Measurements from ENCODE around the genes SLC25A45 and OVOL1.

DNA sequence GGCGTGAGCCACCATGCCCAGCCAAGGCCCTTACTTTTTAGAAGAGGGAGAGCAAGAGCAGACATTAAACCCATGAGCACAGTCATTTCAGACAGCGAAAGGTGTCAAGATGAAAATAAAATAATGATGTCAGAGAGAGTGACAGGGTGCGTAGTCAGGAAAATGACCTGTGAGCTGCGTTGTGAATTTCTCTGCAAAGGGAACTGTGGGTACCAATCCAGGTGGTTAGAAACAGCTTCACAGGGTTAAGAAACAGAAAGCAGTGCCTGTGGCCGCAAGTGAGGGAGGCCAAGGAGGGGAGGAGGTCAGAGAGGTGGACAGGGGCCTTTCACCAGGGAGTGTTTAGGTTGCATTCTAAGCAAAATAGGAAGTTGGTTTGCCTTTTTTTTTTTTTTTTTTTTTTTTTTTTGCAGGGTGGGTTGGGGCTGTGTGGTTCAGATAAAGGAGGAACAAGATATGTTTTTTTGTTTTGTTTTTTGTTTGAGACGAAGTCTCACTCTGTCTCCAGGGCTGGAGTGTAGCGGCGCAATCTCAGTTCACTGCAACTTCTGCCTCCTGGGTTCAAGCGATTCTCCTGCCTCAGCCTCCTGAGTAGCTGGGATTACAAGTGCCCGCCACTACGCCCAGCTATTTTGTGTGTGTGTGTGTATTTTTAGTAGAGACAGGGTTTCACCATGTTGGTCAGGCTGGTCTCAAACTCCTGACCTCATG is 7.9 kb downstream of the TIGD3 start:
- RAMPAGE, long total RNA = no peak
- RRBS = no CpG with 5 or more reads among the region's 11 CpGs

DNA sequence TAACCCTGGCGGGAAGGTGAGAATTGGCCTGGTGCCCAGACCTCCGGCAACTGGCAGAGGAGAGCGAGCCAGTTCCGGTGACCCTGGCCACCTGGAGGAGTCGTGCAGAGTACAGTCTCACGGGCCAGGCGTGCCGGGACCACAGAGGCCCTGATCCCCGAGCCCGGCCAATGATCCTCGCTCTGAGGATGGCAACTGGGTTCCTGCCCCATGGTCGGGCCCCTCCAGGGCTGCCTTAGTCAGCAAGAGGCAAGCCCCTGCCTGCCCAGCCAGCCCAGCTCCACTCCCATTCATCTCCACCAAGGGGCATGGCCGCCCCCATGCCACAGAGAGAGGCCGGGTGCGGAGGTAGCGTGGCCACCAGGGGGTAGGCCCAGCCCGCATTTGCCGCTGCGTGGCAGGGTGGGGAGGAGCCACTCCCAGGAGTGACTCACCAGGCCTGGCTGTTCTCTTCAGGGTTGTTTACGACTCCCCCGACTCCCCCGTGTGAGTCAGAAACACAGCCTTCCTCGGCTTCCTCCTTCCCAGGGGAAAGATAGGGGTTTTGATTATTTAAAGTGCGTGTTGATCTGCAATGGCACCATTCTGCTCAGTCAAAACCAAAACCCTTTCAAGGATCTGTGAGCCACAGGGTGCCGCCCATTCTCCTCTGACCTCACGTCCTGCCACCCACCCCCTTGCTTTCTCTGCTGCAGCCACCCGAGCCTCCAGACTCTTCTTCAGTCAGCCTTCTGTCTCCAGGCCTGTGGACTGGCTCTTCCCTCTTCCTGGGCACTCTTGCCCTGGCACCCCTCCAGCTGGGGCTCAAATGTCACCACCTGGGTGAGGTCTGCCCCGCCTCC is at the start of gene SLC25A45:
Gene SLC25A45 (minus strand): TSS at position 595 of the 842 bp plus-strand sequence.
- RAMPAGE, long total RNA = no peak
- RRBS = 2% methylated on average over 5 of the region's 28 CpGs

- RAMPAGE, long total RNA = no peak
- RRBS = 75% methylated on average over 9 of the region's 28 CpGs
Observed at GRCh38 chr11:65411038-65411779, 24.8 kb downstream of the FRMD8 start.

DNA sequence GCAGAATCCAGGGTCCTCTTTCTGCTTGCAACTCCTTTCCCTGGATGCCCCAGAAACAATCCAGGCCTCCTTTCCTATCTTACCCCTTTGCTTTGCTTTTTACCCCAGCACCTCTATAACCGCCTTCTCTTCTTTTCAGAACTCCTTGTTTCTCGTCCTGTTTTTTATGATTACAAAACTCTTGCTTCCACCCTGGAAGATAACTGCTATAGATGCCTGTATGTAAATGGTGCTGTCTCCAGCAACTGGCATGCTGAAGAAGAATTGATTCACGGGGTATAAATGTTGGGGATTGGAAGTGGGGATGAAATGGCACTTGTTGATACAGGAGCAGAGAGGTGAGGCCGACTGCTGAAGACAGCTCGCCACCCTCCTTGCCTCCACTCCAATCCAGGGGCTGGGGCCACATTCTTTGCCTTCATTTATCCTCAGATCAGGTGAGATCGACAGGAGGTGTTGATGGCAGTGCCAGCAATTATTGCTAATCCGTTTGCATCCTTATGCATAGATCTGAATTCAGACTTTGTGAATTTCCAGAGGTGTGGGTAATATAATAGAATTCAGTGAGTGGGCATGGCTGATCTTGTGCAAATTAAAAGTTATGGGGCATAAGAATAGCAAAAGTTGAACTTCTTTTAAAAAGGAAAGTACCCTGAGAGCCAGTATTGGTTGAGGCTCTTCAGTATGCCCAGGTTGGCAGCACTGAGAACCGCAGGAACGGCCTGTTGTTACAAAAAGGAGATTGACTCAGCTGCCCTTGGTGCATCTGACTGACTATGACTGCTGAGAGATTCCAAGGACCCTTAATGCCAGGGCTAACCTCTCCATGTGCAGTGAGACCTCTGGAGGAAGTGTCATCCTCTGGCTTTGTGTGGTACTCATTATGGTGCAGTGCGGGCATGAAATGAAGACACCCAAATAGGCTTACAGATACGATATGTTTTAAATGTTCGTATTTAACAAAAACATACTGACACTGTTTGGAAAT is 41.5 kb downstream of the FRMD8 start:
- RAMPAGE, long total RNA = no peak
- RRBS = no CpG with 5 or more reads among the region's 12 CpGs

GRCh38 chr11:65436651-65436915 is 50.1 kb downstream of the FRMD8 start:
- RAMPAGE, long total RNA = no peak
- RRBS = no CpG with 5 or more reads among the region's 3 CpGs

DNA sequence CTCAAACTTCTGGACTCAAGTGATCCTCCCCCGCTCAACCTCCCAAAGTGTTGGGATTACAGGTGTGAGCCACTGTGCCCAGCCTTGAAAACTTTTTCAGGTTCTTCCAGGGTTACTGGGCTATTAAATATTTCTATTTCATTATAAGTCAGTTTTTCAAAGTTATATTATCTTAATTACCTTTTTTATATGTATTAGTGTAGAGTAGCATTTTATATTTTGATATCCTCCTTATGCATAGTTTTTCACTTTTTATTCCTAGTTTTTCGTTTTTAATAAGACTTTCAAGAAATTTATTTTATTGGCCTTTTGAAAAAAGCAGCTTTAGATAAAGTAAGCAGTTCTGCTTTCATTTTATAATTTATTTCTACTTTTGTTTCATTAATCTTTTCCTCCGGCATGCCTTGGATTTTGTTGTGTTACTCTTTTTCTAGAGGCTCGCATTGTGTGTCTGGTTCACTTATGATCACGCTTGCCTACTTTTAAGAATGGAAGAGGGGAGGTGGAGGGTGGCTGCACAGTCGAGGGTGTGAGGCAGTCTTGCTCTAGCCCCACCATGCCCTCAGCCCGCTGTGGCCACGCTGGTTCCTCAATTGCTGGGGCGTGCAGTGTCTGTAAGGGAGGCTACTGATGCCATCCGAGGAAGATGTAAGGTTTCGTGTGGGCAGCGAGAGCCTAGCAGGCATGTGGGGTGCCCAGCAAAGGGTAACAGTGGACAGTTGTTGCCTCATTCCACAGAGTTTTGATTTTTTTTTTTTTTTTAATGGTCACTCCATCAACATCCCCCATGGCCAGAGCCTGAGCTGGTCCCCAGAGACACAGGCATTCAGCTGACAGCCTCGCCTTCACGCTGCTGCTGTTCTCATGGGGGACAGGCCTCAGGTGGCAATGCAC is 55.2 kb downstream of the FRMD8 start:
- RAMPAGE, long total RNA = no peak
- RRBS = no CpG with 5 or more reads among the region's 14 CpGs

- RAMPAGE, long total RNA = no peak
- RRBS = no CpG with 5 or more reads among the region's 11 CpGs
Observed at GRCh38 chr11:65446195-65447148, 60.0 kb downstream of the FRMD8 start.

GRCh38 chr11:65506981-65507513 is 17.8 kb upstream of the SCYL1 start:
- RAMPAGE, long total RNA = no peak
- RRBS = no CpG with 5 or more reads among the region's 5 CpGs

GRCh38 chr11:65510756-65511167 is 14.1 kb upstream of the SCYL1 start:
- RAMPAGE, long total RNA = no peak
- RRBS = no CpG with 5 or more reads among the region's 5 CpGs

DNA sequence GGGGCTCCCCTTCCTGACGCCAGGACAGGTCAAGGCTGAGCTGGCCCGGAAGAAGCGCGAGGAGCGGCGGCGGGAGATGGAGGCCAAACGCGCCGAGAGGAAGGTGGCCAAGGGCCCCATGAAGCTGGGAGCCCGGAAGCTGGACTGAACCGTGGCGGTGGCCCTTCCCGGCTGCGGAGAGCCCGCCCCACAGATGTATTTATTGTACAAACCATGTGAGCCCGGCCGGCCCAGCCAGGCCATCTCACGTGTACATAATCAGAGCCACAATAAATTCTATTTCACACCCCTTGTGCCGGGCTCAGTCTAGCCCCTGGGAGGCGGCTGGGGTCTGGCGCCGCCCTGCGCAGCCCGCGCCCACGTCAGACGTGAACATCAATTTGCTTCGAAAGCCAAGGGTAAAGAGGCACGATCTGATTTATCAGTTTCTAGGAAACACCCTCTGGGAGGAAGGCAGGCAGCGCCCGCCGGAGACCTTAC is 13.6 kb downstream of the SCYL1 start:
- RAMPAGE, long total RNA = no peak
- RRBS = 87% methylated on average over 12 of the region's 33 CpGs

DNA sequence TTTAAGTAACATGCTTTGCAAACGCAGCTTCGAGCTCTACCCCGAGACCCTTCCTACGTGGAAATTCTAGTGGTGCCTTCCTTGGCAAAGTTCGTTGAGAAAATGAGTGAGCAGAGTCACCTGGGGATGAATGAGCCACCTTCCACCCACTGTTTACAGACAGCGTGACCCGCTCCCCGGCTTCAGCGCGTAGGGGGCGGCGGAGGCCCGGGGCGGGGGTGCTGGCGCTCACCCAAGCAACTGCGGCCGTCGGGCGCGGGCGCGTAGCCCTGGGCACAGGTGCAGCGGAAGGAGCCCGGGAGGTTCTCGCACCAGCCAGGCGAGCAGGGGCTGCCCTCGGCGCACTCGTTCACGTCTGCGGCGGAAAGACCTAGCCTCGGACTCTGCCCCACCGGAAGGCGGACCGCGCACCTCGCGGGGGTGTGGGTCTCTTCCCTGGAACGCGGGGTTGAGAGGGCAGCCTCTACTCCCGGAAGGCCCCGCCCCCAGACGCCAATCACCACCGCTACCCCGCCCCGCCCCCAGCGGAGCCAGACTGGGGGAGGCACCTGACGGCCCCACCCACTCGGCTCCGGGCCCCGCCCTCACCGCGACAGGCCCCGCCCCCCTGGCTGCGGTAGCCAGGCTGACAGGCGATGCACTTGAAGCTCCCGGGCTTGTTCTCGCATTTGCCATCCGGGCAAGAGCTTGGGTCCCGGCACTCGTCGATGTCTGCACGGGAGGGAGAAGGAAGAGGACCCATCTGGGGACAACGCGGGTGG is 11.8 kb downstream of the LTBP3 start:
- RAMPAGE, long total RNA = no peak
- RRBS = 54% methylated on average over 33 of the region's 66 CpGs

- RAMPAGE, long total RNA = no peak
- RRBS = no CpG with 5 or more reads among the region's 8 CpGs
Observed at GRCh38 chr11:65555423-65556245, 2.5 kb downstream of the LTBP3 start.

DNA sequence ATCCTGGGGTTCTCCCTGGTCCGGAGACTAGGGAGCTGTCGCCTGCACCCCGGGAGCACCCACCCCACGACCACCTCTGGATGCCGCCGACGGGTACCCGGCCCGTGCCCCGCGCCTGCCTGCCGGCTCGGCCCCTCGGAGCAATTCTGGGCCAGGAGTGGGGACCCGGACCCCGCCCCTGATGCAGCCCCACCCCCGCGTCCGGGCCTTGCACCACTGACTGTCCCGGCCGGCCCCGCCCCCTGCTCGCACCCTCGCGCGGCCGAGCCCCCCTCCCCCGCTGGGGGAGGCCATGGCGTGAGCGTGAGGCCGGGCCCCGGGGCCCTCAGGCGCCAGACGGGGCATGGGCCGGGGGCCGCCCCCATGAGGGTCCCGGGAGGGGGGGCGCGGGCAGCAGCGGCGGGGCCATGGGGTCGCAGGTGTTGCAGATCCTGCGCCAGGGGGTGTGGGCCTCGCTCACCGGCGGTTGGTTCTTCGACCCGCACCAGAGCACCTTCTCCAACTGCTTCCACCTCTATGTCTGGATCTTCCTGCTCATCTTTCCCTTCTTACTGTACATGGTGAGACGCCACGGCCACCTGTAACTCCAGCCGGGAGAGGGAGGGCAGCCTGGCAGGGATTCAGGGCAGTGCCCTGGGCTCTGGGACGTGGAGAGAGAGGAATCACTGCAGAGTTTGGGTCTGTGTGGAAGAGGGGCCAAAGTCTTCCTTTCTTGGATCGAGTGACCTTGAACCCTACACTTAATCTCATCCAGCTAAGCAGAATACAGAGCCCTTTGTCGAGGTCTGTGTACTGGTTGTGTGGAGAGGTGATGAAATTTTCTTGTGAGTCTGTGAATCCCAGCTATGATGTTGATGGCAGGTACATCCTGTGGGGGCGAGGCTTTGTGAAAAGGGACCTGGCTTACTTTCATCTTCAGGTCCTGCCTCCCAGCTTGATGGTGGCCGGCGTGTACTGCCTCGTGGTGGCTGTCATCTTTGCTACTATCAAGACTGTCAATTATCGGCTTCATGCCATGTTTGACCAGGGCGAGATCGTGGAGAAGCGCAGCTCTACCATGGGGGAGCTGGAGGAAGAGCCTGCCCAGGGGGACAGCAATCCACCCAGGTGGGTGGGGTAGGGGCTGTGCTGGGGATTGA is 698 bp downstream of the PCNX3 start:
- RAMPAGE, long total RNA = no peak
- RRBS = 1% methylated on average over 23 of the region's 62 CpGs

DNA sequence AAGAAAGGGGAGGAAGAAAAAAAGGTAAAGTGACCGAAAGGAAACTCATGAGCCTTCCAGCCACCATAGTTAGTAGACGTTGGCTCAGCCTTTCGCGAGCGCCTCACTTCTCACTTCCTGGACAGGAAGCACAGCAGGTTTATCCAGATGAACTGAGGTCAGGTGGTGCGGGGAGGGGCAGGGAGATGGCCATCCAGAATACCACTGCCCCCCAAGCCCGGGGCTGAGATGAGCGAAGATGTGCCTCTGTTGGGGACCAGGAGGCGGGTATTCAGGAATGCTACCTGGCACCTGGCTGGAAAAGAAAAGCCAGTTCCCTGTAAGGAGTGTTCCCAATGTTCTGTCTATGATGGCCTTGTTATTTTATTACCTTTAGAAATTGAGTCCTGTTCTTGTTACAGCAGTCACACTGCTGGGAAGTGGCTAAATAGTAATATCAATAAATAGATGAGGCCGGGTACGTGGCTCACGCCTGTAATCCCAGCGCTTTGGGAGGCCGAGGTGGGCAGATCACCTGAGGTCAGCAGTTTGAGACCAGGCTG is 19.5 kb upstream of the KAT5 start:
- RAMPAGE, long total RNA = no peak
- RRBS = no CpG with 5 or more reads among the region's 14 CpGs

DNA sequence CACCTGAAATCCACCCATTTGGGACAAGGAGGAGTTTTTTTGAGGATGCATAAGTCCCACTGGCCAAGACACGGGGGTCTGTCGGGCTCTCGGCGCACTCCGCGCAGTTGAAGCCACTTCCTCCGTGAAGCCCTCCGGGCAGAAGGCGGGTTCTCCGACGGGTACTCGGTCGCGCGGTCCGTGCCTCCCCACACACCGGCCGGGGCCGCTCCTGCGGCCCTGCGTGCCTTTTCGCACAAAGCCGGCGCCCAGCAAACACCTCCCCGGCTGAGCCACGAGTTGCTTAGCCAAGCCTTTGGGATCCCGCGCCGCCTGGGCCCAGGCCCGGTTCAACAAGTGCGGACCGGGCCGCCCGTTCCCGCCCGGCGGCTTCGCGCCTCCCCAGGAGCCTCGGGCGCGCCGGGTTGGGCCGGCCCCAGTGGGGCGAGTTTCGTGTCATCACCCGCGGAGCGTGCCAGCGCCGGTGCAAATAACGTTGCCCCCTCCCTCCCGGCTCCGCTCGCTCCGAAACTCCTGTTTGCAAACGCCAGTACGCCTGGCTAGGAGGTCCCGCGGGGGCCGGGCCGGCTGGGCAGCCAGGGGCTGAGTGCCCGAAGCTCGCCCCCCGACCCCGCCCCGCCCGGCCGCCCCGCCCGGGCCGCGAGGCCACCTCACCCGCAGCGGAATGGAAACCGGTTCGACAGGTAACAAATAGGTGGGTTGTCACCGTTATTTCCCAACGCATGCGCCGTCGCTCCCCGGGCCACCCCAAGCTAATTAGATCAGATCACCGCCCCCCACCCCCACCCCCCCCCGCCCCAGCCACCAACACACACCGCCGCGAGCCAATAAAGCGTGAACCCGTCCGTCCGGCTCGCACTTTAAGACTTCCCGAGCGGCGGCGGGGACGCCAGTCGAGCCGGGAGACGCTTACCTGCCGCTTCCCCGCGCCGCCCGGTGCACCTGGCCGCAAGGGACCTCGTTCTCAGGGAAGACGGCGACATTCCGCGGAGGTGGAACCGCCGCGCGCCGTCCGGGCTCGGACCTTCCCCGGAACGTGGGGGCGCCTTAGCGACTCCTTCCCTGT is at the start of gene OVOL1:
Gene OVOL1 (plus strand): TSS at position 856 of the 1,066 bp plus-strand sequence.
- RAMPAGE, long total RNA = no peak
- RRBS = 2% methylated on average over 89 of the region's 123 CpGs

DNA sequence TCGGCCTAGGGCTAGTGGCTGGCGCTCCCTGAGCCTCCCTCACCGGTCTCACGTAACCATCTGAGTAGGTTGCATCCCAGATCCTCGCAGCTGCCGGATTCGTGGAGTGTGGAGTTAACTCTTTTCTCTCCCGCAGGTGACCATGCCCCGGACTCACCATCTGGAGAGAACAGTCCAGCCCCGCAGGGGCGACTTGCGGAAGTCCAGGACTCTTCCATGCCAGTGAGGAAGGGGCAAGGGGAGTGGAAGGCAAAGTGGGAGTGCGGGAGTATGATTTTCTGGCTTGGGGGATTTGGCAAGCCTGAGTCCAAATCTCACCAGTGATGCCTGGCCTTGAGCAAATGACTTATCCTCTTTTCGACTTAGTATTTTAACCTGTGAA is 972 bp downstream of the MUS81 start:
- RAMPAGE, long total RNA = no peak
- RRBS = 0% methylated on average over 2 of the region's 14 CpGs

DNA sequence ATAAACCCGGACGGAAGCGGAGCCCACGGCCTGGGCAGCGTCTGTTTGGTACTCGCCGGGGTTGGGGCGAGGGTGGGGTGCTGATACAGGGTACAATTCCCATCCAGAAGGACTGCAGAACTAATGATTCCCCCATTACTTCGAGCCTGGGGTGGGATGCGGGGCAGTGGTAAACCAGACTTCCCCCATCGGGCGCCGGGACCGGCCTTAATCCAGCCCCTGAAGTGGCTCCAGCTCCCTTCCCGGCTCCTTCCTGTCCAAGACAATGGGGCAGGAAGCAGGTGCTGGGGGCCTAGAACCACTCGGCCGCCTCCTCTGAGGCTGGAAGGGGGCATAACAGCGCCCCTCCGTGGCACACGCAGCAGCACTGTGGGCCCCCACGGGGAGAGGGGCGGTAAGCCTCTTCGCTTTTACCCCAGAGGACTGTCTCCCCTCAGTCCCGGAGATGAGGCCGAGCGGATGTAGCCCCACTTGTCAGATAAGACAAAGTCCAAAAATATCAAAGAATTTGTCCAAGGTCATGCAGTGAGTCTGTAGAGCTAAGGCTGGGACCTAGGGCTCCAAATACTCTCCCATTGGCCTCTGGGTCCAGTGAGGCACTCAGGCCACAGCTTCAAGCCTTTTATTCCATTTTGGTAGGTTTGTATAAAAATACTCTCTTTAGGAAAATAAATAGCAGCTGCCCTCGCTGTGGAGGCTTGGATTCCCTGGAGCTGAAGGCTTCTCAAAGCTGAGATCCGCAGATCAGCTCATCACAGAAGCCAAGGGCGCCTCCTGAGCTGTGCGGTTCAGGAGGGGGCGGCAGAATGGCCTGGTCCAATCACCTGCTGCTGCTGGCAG is 1.4 kb downstream of the CCDC85B start:
- RAMPAGE, long total RNA = no peak
- RRBS = 2% methylated on average over 8 of the region's 31 CpGs

- RAMPAGE, long total RNA = no peak
- RRBS = 89% methylated on average over 6 of the region's 37 CpGs
Observed at GRCh38 chr11:65967163-65967970, 5.8 kb downstream of the SART1 start.

GRCh38 chr11:65976004-65976791 is 14.7 kb downstream of the SART1 start:
- RAMPAGE, long total RNA = no peak
- RRBS = no CpG with 5 or more reads among the region's 34 CpGs

GRCh38 chr11:66011366-66011641 is 504 bp upstream of the CST6 start:
- RAMPAGE, long total RNA = no peak
- RRBS = no CpG with 5 or more reads among the region's 4 CpGs

Measured in epithelial cell of alveolus of lung (primary cell).